ENCODE measurements around the genes PCYOX1 and FAM136A.

GRCh38 chr2:69436467-69437245 lies 579 bp downstream of the NFU1 start:
- PRO-cap, result no peak

DNA sequence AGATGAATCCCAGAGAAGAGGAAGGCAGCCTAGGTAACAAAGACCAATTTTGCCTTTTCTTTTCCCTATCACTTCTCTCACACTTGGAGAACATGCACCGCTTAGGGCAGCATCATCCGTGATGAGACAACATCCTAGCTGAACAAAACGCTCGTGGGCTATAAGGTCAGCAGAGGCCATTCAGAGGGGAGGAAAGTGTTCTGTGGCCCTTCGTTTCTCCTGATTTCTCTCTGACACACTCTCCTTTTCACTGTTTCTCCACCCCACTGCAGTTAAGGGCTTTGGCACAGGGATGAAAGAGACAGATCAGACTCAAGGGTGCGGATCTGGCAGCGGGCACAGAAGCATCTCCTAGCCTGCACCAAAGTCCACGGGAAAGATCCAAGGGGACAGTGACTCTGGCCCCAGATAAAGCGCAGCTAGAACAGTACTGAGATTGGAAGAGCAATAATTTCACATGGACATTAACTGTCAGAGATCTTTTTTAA lies 2.4 kb downstream of the AAK1 start:
- PRO-cap, result no peak

DNA sequence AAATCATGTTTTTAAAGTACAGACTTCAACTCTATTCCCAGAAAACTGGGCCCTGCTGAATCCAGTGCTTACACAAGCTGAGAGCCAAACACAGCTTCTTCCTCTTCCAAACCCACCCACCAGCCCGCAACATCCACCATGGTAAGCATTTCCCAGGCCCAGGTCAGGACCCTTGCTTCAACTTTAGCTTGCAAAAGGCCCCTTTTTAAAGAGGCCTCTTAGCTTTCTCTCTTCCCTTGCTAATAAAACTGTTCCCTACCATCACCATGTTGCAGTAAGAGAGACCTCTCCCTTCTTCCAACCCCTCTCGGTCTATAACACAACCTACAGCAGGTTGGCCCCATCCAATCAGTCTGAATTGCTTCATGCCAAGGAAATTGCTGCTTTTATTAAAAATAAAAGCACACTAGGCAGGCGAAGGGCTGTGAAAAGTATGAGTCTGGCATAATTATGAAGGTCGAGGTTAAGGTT lies 1.9 kb downstream of the AAK1 start:
- PRO-cap, result no peak

- PRO-cap, result no peak
Measured at GRCh38 chr2:69644787-69644971, 1.1 kb upstream of the AAK1 start.

DNA sequence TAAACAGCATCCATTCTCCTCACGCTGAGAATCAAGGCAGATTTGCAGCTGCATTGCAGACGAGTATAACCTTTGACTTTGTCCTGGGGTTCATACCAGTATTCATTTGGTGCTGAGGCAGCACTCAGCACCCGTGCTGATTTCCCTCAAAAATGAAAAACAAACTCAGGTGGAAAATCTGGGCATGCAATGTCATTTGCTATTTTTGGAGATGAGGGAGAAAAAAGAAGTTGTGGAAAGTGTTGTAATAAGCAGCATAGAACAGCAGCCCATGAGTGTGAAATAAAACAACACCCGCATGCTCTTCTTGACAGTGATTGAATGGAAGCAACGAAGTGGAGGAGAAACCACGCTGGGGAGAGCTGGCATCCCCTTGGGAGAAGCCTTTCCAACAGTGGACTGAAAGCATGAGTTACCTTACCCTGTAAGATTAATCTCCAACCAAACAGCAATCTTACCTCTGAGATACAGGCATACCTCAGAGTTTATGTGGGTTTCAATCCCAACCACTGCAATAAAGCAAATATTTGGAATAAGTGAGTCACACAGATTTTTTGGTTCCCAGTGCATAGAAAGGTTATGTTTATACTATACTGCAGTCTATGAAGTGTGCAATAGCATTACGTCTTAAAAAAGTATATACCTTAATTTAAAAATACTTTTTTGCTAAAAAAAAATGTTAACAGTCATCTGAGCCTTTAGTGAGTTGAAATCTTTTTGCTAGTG lies 46.5 kb upstream of the ANXA4 start:
- PRO-cap, result no peak

DNA sequence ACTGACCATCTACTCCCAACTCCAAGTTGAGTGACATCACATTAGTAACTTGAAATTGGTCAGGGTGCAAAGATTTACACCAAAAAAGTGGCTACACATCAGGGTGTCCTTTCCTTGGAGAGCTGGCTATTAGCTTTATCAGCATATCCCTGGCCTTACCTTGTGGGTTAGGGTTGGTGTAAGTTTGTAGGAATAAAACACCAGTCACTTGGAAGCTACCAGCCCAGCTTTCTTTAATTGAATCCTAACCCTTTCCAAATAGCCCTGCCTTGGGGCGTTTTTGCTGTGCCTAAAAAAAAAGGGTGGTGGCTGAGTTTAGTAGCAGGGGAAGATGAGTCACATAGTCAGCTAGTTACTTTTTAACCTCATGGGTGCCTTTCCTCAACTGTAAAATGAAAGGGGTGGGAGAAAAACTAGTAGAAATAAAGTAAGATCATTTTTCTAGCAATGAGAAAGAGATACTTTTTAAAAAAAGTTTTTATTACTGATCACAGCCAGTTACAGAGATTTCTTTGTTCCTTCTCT lies 14.1 kb downstream of the ANXA4 start:
- PRO-cap, result no peak

DNA sequence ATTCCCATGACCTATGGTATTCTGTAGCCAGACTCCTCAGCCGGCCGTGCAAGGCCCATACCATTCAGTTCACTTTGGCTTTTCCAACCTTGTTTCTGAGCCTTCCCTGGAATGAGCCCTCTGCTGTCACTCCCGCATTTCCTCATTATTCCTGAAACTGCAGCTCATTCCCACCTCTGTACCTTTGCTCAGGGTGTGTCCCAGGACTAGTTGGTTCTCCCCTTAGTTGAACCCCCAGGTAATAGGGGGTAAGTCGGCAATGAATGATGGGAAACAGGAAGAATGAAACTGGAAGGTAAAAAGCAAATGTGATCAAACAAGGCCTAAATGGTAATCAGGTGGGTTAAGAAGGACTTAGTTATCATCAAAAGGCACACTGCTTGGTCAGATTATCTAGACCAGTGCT lies 37.8 kb downstream of the ANXA4 start:
- PRO-cap, result no peak

DNA sequence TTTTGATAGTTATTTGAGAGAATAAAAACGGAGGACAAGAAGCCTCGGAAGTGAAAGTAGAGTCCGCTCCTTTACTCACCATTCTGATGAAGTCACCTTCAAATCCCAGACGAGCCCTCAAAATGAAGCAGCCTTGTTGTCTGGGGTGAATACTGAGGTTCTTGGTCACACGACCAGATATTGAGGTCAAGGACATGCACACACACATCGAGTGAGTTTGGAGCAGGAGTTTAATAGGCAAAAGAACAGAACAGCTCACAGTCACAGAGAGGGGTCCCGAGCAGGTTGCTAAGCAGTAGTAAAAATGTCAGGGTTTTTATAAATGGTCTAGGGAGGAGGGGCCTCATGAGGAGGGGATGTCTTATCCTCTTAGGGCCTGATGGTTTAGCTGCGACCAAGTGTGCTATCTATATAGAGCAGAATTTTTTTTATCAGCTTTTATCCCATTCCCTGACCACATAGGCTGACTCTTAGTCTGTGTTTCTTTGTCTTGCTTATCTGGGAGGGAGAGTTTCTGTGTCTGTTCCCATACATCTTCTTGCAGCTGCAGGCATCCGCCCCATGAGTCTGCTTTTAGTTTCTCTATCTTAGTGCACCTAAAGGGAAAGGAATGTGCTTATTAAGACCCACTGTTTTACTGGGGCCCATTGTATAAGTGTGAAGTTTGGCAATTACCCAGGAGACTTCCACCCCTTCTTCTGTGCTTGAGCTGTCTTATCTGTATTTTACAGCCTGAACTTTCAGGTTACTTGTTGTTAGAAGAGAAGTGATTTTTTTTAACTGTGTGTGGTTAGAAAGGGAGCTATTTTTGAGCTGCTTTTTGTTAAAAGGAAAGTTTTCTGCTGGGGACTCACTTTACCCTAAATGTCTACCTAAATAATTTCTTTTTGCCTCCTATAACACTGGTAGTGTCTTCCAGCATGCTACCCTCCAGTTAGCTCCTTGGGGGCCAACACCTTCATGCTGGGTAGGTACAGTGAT lies 30.5 kb upstream of the GMCL1 start:
- PRO-cap, result no peak

GRCh38 chr2:69894958-69895331 lies 1.2 kb downstream of the SNRNP27 start:
- PRO-cap, result no peak

DNA sequence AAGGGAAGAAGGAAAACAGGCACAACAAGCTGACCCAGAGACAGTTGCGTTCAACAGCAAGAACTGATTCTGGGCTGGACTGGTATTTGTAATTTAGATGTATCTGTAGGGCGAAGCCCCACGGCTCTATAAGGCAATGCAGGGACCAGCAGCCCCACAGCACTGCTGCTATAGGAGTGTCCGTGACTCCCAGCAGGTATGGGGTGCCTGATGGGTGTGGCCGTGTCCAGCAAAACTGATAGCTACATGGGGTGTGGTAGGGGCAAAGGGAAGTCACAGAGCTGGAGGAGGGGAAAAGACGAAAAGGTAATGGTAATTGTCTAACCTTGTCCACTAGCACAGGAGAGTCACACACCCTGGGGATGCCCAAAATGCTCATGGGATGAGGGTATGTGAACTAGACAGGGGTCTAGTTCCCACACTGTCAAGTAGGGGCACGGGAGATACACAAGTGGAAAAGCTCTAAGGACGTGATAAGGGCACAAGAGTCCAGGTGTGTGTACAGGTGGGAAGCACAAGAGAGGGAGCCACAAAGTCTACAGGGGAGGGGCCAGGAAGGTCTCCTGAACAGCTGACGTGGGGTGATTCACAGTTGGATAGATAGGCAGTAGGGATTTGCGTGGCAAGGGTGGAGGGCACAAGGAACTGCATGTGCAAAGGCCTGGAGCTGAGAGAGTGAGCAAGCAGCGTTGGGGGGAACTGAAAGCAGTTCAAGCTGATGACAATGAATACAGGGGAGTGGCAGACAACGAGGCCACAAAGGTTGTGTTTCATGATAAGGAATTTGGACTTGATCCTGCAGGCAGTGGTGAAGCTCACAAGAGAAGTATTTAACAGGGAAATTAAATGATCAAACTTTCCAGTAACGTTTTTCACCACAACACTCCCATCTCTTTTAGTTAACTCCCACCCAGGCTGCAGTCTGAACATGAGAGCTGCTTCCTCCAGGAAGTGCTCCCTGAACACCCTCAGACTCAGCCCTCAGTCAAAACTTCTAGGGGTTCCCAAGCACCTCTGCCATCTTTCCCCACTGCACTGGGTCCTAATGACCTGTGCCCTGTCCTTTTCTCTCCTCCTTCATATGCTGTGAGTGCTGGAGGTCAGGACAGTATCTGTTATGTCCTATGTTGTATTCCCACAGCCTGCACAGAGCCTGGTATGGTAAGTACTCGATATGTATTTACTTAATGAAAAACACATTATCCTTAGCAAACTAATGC lies 48.8 kb upstream of the ASPRV1 start:
- PRO-cap, result no peak

- PRO-cap, result no peak
Measured at GRCh38 chr2:70083193-70084220, 3.8 kb upstream of the PCBP1 start.

DNA sequence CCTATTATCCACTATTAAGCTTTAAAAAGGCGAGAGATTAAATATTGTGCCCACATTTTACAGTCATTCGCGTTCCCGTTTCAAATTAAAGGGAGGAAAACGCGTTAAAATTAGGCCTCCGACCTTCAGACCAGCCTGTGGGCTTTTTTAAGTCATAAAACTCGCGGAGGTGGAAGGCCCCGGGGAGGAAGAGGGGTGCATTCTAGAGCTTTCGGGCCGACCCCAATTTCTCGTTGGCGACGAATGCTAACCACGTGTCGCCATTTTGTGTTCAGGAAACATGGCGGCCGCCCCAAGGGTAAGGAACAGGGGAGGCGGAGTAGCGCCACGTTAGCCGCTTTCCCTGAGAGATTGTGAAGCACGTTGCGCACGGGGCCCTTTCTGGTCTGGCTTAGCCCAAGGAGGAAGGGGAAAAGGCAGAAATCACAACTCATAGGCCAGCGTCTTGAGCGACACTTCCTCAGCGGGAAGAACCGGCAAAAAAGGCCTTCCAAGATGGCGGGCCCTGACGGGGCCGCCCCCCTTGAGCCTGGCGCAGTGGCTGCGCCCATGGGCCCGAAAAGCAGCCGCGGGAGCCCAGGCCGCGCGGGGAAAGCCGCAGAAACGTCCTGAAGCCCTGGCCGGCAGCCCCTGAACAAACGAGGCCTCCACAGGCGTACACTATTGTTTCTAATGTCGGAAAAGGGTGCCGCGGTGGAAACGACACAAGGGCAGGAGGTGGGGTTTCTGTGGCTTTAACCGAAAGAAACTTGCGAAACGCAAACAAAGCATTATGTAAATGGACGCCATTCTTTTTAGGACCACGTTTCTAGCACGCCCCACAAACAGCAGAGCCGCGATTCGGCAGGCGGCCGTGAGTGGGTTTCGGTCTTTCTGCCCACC lies 1.0 kb upstream of the PCBP1 start:
- PRO-cap, result bidirectional peak, plus-strand start at position 301 of the sequence, minus-strand start at position 267 of the sequence; bidirectional peak, plus-strand start at position 493 of the sequence, minus-strand start at position 353 of the sequence

- PRO-cap, result no peak
Measured at GRCh38 chr2:70123776-70123976, 36.4 kb downstream of the PCBP1 start.

DNA sequence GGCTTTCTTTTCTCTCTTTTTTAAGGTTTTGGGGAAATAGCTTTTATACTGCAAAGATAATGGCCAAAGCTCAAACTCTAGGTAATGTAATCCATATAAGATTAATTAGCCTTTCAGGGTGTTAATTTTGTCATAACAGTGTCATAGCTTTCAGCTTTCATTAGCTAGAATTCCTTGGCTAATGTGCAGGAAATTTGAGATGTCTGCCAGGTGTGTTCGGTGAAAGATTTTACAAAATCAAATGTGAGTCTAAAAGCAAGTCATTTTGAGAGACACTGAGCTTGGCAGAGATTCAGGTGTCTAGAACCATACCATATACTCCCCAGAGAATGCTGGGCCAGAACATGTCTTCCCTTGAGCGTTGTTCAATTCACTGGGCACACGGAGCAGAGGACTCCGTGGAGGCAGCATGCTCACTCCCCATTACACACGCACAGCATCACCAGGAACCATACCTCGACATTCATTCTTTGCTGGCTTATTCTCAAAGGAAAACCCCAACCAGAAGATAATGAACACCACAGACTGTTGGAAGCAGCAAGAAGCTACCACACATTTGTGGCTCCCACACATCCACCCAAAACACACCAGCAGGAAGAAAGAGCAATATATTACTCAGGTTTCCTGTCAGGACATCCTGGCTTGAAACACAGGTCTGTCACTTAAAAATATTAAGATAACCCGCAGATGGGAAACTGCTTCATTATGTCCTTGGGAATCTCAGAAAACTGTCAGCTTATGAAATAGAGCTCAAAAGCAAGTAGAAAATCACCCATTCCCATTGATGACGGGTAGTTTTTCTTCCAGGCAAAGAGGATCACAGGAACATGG lies 46.2 kb downstream of the PCBP1 start:
- PRO-cap, result no peak

DNA sequence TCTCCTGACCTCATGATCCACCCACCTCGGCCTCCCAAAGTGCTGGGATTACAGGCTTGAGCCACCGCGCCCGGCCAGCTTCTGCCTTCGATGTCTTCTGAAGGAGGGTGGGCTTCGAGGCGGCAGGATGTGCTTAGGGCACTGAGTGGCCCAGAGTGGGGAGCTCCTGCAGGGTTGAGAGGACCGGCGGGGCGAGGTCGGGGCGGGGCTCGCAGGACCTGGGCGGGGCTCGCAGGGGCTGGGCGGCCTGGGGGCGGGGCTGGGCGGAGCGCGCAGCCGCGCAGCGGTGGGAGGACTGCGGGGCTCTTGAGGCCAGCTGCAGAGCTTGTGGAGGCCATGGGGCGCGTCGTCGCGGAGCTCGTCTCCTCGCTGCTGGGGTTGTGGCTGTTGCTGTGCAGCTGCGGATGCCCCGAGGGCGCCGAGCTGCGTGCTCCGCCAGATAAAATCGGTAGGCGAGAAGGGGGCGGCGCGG lies at the start of gene PCYOX1:
PCYOX1 (plus strand) TSS at position 309 of the 472 bp plus-strand sequence.
- PRO-cap, result bidirectional peak, plus-strand start at position 321 of the sequence, minus-strand start at position 211 of the sequence

DNA sequence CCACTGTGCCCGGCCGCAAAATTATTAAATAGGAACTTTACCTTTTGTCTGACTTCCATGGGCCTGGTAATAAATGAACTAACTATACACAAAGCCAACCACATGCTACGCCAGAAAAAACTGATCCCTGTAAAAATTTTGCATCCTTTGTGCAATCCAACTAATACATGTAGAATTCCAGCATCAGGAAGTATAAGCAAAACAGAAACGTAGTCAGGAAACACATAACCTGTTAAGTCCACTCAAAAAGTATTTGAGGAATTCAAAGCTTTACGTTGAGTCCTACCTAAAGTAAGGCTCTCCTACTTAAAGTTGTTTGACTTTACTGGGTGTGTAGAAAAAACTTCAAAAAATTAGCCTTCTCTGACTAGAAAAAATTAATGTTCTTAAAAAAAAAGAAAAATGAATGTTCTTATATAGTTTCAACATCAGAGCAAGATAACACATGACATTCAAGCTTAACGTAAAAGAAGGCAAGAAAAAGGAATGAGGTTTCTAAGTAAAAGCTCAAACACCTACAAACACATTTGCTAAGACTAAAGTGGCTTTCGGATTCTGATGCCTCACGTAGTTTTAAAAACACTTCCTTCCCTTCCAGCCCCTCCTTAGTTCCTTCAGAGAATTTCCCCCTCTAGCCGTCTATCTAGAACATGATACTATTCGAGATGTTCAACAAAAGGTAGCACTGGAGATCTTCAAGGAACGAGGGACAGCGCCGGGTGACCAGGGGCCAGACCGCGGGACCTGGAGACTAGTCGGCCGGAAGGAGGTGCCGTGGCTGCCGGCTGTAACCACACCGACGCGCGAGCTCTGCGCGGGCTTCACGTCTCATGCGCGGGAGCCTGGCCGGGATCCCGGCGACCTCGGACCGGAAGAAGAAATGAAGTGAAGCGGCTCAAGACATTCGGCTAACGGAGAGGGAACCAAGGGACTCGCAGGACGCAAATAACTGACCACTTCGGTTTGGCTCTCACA lies 619 bp downstream of the SNRPG start:
- PRO-cap, result unidirectional peak, minus-strand start at position 803 of the sequence

GRCh38 chr2:70301738-70302550 lies at the start of gene FAM136A:
Gene FAM136A (minus strand): TSS chr2:70302067.
- PRO-cap, result unidirectional peak, minus-strand start at chr2:70302025

- PRO-cap, result no peak
Measured at GRCh38 chr2:70514481-70515185, 39.0 kb downstream of the TGFA start.

- PRO-cap, result no peak
Measured at GRCh38 chr2:71046219-71046657, 22.2 kb upstream of the NAGK start.

GRCh38 chr2:71063952-71064440 lies 4.5 kb upstream of the NAGK start:
- PRO-cap, result no peak

Measured in ascending aorta (tissue), 1 donor.